ENCODE measurements around the genes BAX and PRRG2.

GRCh38 chr19:48718793-48719188 lies 734 bp downstream of the MAMSTR start:
- RRBS, 2 experiments: no CpG with 5 or more reads among the region's 11 CpGs

- RRBS, 2 experiments: 86 to 90% methylated on average over 6 to 10 of the region's 40 CpGs
Observed at GRCh38 chr19:48734911-48735796, 5.3 kb downstream of the RASIP1 start.

DNA sequence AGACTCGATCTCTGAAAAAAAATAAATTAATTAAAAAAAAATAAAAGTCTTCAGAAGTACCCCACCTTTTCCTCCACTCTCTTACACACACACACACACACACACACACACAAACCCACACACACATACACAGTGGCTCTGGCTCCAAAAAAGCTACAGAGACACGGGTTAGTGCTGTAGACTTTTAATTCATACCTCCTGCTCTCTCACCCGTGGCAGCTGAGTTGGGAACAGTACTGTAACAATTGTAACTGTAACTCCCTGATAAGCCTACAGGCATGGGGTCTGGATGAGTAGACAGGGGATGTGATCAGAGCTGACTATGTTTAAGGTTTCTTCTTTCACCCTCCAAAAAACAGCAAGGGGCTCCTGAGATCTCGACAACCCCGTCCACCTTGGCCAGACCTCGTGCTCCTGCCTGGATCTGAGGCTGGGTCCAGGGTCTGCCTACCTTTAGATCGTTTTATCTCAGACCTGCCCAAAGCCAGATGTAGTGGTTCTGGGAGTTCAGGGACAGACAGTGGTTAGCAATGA lies 1.2 kb upstream of the IZUMO1 start:
- RRBS, 2 experiments: no CpG with 5 or more reads among the region's 7 CpGs

DNA sequence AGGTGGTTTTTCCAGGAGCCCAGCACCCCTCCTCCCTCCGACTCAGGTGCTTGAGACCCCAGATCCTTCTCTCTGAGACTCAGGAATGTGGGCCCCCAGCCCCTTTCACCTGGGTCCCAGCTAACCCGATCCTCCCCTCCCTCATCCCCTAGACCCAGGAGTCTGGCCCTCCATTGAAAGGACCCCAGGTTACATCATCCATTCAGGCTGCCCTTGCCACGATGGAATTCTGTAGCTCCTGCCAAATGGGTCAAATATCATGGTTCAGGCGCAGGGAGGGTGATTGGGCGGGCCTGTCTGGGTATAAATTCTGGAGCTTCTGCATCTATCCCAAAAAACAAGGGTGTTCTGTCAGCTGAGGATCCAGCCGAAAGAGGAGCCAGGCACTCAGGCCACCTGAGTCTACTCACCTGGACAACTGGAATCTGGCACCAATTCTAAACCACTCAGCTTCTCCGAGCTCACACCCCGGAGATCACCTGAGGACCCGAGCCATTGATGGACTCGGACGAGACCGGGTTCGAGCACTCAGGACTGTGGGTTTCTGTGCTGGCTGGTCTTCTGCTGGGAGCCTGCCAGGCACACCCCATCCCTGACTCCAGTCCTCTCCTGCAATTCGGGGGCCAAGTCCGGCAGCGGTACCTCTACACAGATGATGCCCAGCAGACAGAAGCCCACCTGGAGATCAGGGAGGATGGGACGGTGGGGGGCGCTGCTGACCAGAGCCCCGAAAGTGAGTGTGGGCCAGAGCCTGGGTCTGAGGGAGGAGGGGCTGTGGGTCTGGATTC lies 609 bp downstream of the FGF21 start:
- RRBS, 2 experiments: 92% methylated on average over 3 of the region's 19 CpGs; no CpG with 5 or more reads in 1 of the 2 experiments

DNA sequence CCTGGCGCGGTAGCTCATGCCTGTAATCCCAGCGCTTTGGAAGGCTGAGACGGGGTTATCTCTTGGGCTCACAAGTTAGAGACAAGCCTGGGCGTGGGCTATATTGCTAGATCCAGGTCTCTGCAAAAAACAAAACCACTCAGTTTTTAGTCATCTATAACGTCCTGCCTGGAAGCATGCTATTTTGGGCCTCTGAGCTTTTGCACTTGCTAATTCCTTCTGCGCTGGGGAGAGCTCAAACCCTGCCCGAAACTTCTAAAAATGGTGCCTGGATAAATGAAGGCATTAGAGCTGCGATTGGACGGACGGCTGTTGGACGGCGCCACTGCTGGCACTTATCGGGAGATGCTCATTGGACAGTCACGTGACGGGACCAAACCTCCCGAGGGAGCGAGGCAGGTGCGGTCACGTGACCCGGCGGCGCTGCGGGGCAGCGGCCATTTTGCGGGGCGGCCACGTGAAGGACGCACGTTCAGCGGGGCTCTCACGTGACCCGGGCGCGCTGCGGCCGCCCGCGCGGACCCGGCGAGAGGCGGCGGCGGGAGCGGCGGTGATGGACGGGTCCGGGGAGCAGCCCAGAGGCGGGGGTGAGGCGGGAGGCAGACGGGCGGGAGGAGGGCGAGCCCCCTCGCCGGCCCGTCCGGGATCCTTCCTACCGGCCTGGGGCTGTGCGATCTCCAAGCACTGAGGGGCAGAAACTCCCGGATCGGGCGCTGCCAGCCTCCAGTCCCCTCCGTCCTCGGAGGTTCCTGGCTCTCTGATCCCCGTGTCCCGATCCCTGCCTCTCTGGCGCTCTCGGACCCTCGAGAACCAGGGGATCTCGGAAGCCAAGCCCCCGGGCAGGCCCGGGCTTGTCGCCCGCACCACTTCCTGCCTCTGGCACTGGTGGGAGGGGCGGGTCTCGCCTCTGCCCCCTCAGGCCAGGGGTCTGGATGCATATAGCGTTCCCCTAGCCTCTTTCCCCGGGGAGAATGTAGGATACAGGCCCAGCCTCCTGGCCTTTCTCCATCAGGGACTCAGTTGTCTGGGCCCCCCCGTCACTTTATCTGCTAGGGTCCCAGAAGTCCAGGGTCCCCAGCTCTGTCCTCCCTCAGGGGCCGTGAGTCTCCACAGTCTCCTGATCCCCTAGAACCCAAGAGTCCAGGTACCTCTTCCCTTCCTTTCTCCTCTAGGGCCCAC lies at the start of gene BAX:
BAX (plus strand) TSS at position 500 of the 1,179 bp plus-strand sequence.
- RRBS, 2 experiments: under 1 to 5% methylated on average over 29 to 31 of the region's 81 CpGs

DNA sequence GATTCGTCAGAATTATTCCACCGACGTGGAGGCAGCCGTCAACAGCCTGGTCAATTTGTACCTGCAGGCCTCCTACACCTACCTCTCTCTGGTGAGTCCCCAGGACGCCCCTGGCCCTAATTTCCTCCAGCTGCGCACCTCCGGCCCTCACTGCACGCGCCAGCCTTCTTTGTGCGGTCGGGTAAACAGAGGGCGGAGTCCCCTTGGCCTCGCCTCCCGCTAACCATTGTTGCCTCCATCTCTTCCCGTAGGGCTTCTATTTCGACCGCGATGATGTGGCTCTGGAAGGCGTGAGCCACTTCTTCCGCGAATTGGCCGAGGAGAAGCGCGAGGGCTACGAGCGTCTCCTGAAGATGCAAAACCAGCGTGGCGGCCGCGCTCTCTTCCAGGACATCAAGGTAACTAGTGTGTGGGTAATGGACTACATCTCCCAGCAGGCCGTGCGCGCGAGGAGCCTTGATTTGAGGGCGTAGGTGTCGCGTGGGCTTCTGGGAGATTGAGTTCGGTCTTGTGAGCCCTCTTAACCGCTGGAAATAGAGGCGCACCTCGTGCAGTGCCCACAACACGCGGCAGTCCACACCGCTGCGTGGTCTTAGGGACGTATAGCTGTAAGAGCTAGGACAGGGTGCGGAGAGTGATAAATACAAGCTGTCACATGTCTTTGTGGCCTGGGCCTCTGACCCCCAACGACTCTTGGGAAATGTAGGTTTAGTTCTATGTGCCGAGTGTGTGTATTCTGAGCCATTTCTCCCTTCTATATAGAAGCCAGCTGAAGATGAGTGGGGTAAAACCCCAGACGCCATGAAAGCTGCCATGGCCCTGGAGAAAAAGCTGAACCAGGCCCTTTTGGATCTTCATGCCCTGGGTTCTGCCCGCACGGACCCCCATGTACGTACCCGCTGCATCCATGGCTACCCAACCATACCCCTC lies 675 bp downstream of the FTL start:
- RRBS, 2 experiments: no CpG with 5 or more reads among the region's 54 CpGs

DNA sequence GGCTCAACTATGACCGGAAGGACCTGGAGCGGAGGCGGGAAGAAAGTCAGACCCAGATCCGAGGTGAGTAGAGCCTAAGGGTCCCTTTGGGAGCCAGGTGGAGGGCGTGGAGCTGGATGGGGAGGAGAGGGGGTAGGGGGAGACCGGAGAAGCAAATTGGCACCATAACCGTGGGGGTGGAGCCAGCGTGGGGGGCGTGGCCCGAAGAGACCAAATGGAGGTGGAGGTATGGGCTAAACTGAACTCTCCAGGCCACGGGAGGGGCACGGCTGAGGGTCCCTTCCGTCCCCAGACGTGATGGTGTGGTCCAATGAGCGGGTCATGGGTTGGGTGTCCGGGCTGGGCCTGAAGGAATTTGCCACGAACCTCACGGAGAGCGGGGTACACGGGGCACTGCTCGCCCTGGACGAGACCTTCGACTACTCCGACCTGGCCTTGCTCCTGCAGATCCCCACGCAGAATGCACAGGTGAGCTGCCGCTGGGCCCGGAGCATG lies 6.4 kb downstream of the HRC start:
- RRBS, 2 experiments: 6 to 71% methylated on average over 1 to 4 of the region's 27 CpGs

DNA sequence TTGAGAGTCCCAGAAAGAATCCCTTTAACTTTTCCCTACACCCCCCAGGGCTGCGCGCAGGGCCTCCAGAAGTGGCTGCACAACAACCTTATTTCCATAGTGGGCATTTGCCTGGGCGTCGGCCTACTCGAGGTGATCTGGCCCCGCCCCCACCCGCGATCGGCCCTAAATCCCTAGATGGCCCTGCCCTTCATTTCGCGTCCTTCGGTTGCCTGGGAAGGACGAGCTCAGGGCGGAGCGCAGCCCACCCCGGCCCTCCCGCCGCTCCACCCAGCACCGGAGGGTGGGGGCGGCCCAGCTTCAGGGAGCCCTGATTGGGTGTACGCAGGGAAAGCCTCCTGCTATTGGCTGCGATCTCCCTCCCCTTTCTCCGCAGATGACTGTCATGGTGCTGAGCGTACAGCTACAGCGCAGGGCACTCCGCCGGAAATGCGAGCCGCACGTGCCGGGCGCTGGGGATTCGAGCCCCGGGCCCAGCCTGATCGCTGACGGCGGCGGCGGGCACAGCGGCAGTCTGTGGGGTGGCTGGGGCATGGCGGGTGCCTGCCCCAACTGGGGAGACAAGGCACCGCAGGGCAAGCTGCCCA lies 4.2 kb downstream of the CD37 start:
- RRBS, 2 experiments: no CpG with 5 or more reads among the region's 42 CpGs

DNA sequence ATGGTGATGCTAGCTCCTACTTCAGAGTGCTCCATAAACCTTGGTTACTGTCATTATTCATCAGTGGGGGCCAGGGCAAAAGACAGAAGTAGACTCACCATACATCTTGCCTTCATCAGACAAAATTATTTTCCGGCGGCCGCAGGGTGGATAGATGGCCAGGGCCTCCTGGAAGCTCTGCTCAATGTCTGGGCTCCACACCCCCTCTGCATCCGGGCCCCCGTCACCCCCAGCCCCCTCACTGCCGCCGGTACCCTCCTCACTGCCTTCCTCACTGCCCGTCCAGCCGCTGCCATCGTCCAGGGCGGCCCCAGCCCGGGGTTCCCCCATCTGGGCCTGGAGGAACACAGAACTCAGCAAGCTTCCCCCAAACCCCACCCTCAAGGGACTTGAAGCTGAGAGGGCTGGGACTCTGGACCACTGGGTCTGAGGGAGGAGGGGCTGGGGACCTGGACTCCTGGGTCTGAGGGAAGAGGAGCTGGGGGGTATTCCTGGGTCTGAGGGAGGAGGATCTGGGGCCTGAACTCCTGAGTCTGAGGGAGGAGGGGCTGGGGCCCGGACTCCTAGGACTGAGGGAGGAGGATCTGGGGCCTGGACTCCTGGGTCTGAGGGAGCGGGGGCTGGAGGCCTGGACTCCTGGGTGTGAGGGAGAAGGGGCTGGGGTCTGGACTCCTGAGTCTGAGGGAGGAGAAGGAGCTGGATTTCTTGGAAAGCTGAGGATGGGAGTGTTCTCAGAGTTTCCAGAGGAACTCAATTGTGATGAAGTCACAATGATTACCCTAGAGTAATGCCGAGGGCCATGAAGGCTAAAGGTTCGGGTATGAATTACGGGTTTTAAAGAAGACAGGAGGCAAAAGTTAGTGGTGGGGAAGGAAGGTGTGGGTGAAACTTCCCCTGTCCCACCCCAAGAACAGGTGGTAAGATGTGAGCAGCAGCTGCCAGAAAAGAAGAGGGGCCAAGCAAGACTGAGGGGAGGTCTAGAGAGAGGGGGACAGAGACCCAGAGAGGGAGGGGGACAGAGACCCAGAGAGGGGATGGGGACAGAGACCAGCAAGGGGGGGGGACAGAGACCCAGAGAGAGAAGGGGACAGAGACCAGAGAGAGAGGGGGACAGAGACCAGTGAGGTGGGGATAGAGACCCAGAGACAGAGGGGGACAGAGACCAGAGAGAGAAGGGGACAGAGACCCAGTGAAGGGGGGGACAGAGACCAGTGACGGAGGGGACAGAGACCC lies 2.1 kb downstream of the TEAD2 start:
- RRBS, 2 experiments: 89 to 93% methylated on average over 9 to 12 of the region's 18 CpGs

GRCh38 chr19:49361387-49361949 lies 748 bp downstream of the TEAD2 start:
- RRBS, 2 experiments: under 1 to 9% methylated on average over 6 to 8 of the region's 25 CpGs

DNA sequence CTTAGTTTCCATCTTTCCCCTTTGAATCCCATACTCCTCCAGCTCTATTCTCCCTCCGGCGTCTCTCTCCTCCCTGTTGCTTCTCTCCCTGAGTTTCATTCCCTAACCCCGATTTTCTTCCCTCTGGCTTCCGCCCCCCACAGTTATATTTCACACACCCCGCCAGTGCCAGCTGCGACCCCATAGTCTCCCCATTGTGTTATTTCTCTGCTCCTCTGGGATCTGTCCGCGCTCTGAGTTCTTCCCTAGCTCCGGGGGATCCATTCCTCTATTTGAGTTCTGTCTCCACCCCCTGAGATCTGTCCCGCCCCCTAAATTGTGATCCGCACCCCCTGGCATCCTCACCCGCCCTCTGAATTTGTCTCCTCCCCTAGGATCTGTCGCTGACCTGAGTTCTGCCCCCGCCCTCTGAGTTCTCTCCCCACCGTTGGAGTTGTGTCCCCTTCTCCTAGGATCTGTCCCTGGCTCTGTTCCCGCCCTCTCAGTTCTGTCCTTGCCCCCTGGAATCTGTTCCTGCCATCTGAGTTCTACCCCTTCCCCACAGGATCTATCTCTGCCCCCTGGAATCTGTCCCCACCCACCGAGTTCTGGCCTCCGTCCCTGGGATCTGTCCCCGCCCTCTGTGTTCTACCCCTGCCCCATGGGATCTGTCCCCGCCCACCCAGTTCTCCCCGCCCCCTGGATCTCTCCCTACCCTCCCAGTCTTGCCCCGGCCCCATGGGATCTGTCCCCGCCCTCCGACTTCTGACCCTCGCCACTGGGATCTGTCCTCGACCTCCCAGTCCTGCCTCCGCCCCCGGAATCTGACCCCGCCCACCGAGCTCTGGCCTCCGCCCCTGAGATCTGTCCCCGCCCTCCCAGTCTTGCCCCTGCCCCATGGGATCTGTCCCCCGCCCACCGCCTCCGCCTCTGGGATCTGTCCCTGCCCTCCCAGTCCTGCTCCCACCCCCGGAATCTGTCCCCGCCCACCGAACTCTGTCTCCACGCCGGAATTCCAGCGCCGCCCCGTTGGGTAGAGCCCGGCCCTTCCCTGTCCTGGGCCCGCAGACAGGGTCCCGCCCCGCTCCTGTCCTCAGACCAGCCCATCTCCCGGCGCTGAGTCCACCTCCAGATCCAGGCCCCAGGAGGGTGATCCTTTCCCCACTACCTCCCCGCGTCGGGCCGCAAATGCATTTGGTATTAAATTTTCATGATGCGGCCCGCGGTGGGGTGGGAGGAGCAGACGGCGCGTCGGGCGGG lies 1.2 kb upstream of the SLC17A7 start:
- RRBS, 2 experiments: 2 to 5% methylated on average over 12 of the region's 61 CpGs

- RRBS, 2 experiments: no CpG with 5 or more reads among the region's 47 CpGs
Observed at GRCh38 chr19:49443368-49444170, 2.2 kb upstream of the SLC17A7 start.

GRCh38 chr19:49446517-49446813 lies 5.1 kb upstream of the SLC17A7 start:
- RRBS, 2 experiments: no CpG with 5 or more reads among the region's 8 CpGs

DNA sequence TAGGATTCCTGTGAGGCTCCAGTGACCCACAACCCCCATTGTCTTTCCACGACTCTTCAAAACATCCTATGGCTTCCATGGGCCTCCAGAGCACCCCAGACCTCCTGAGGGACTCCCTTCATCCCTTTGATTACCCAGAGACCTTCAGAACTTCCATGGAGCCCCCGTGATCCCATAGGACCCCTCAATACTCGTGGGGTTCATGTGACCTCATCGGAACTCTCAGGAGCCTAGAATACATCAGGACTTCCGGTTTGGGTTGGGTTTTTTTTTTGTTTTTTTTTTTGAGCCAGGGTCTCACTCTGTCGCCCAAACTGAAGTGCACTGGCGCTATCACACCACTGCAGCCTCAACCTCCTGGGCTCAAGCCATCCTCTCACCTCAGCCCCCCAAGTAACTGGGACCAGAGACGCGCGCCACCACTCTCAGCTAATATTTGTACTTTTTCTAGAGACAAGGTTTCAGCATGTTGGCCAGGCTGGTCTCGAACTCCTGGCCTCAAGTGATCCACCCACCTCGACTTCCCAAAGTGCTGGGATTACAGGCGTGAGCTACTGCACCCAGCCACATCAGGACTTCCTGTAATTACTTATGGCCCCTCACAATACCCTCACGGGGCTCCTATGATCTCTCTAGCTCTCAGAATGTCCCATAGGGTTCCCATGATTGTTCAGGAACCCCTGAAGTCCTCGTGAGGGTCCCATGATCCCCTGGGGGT lies 891 bp downstream of the ALDH16A1 start:
- RRBS, 2 experiments: no CpG with 5 or more reads among the region's 15 CpGs

DNA sequence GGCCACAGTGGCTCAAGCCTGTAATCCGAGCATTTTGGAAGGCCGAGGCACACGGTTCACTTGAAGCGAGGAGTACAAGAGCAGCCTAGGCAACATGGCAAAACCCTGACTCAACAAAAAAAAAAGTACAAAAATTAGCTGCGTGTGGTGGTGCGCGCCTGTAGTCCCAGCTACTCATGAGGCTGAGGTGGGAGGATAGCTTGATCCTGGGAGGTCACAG lies 1.7 kb downstream of the RPL13A start:
- RRBS, 2 experiments: no CpG with 5 or more reads among the region's 7 CpGs

DNA sequence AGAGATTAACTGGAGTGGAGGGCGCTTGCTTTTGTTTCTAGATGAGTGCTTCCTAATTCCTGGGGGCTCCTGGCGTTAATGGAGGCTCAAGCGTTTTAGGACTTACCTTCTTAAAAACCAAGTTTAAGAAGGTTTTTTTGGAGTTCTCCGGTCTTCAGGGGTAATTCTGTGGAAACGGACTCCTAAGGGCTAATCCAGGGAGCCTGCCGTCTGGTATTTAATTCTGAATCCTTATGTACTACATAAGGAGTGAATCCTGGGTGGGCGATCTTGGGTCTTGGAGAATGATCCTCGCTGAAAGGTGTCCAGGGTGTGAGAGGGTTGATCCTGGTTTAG lies 329 bp downstream of the RPS11 start:
- RRBS, 2 experiments: no CpG with 5 or more reads among the region's 8 CpGs

- RRBS, 2 experiments: no CpG with 5 or more reads among the region's 5 CpGs
Observed at GRCh38 chr19:49515680-49516255, 3.3 kb downstream of the FCGRT start.

DNA sequence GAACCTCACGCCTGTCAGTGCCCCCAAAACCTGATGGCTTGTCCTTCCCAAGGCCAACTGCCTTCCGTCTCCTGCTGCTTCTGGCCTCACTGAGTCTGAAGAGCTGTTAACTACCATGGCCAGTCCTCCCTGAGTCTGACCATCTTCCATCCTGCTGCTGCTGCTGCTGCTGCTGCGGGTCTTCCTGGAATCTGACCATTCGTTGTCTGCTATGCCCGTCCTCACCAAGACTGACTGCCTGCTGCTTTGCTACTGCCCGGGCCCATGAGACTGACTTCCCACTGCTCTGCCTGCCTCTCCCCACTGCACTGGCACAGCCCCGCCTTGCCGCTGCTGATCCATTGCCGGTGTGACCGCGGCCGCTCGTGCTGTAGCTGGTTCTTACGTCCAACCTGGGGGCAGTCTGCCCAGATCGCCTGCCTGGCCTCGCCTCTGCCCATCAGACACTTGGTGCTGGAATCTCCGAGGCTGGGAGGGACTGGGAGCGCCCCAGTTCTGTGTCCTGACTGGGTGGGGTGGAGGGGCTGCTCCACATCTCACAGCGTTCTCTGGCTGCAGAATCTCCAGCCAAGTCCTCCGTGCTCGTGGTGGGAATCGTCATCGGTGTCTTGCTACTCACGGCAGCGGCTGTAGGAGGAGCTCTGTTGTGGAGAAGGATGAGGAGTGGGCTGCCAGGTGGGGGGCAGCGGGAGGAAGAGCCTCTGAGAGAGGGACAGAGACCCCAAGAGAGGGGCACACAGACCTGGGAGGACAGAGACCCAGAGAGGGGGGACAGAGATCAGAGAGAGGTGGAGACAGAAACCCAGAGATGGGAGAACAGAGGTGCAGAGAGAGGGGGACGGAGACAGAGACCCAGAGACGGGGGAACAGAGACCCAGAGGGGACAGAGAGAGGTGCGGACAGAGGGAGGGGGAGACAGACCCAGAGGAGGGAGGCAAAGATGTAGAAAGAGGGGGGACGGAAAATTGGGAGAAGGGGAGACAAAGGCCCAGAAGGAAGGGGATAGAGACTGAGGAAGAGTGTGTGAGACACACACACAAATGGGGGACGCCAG lies 2.6 kb upstream of the RCN3 start:
- RRBS, 2 experiments: 80 to 88% methylated on average over 4 of the region's 31 CpGs

DNA sequence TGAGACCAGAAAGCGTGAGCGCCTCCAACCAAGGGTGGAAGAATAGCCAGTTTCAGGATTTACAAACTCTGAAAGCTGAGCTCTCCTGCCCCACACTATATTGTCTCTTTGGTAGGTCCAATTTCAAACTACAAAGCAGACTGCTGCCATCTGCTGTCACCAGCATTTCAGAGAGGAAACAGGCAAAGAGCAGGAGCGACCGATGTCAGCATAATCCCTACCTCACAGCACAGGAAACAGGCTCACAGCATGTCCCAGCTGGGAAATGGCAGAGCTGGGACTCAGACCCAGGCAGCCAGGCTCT lies 9.1 kb downstream of the NOSIP start:
- RRBS, 2 experiments: no CpG with 5 or more reads among the region's 4 CpGs

- RRBS, 2 experiments: no CpG with 5 or more reads among the region's 20 CpGs
Observed at GRCh38 chr19:49580899-49581559, at the start of gene PRRG2. TSS of gene PRRG2 (plus strand) at chr19:49581316.

Data from Panc1 (cell line).